Amniotic epithelial cell (primary cell): ENCODE measurements around the gene ST6GALNAC2.

- RRBS, result no CpG with 5 or more reads among the region's 14 CpGs
Measured at GRCh38 chr17:76487549-76488019, 13.6 kb downstream of the RHBDF2 start.

DNA sequence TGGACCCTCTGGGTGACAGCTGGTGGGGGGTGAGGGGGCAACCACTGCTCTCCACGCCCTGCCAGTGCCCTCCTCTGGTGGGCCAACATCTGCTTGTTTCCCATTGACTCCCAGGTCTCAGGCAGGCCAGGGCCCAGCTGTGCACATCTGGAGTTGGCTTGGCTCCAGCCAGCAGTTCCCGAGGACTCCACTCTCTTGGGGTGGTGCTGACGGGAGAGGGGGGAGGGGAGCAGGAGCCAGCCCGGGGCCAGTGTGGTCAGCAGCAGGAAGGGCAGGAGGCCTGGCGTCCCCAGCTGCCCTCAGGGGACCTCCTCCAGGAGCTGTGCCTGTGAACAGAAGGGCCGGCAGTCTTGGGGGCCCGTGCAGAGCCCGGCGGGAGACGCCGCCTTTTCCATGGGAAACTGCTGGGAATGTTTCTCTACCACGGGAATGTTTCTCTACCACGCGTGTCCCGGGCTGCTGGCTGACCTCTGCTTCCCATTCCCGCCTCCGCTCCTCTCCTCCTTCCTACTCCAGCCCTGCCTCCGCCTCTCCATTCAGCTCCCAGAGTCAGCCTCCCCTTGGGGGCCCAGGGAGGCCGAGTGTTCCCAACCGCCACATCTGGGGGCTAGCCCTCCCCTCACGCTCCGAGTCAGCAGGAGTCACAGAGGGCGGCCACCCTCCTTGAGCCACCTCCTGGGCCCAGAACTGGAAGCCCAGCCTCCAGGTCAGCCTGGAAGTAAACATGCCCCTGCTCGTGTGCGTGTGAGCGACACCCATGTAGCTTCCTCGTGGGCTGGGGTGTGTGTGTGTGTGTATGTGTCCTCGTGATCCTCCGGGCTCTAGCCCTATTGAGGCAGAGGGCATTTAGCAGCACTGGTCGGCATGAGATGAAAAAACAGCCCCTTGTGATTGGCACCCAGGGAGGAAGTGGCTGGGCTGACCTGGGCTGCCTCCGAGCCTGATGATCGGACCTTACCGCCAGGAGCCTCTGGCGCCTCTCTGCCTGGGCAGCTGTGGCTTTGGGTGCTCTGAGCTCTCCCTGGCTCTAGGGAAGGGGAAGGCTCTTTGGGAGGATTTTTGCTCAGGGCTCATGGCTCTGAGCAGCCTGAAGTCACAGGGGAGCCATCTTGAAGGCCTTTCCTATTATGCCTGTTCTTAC lies 7.4 kb downstream of the CYGB start:
- RRBS, result 3% methylated on average over 8 of the region's 34 CpGs

DNA sequence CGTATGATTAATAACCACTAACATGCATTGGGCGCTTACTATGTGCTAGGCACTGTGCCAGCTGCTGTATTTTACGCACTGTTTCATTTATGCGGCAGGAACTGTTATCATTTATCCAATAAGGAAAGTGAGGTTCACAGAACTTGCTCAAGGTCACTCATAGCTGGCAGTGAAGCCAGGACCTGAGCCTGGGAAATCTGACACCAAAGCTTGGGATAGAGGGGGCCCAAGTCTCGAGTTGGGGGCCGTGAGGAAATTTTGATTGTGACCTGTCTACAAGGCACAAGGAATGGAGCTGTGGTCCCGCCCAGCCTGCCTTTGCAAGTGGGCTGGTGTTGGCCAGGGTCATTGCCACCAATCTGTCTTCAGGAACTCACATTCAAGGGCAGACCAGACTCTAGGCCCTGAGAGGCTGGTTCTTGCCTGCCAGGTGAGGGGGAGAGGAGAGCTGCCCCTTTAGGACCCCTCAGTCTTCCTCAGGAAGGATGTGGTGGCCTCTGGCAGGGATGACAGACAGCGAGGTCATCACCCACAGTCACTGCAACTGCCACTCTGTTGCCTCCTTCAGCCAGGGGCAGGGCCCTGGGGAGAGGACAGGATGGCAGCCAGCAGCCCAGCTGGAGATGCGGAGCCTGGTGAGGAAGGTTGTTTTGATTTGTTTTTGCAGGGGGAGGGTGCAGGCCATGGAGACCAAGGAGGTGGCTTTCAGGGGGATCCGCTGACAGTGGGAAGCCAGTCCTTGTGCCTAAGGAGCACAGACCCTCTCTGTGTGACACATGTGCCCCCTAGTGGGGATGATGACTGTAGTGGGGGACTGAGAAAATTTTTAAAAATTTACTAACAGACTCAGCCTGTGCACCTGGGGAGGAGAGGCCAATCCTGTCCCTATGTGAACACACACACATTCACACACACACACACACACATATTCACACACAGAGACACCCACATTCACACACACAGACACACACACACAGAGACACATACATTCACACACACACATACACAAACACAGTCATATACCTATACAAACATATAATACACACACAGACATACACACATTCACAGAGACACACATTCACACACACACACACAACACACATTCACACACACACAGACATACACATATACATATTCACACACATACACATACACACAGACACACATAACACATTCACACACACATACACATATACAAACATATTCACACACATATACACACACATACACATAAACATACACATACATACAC lies 7.3 kb downstream of the PRCD start:
- RRBS, result no CpG with 5 or more reads among the region's 10 CpGs

DNA sequence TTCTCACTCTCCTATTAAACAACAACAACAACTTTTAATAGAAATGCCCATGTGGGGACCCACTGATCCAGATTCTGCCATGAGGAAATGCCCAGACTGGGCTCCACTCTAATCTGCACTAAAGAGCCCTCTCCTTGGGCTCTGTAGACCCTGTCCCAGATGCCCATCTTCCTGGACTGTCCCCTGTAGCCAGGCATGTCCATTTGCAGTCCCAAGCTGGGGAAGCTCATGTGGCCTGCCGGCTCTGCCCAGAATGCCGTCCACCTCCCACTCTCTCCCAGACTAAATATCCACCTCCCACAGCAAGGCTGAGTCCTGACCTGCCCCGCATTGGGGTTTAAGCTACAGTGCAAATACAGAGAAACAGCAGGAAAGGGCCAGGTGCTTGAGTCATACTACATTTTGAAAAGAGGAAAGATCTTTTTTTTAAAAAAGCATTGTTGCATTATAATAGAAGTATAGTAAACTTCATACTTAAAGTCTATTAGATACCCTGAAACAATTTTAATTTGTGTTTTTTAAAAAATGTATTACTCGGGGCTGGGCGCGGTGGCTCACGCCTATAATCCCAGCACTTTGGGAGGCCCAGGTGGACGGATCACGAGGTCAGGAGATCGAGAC lies 3.0 kb downstream of the ST6GALNAC2 start:
- RRBS, result no CpG with 5 or more reads among the region's 10 CpGs

GRCh38 chr17:76585614-76586482 lies at the start of gene ST6GALNAC2:
ST6GALNAC2 (minus strand) TSS chr17:76585860.
- RRBS, result 3% methylated on average over 57 of the region's 84 CpGs

DNA sequence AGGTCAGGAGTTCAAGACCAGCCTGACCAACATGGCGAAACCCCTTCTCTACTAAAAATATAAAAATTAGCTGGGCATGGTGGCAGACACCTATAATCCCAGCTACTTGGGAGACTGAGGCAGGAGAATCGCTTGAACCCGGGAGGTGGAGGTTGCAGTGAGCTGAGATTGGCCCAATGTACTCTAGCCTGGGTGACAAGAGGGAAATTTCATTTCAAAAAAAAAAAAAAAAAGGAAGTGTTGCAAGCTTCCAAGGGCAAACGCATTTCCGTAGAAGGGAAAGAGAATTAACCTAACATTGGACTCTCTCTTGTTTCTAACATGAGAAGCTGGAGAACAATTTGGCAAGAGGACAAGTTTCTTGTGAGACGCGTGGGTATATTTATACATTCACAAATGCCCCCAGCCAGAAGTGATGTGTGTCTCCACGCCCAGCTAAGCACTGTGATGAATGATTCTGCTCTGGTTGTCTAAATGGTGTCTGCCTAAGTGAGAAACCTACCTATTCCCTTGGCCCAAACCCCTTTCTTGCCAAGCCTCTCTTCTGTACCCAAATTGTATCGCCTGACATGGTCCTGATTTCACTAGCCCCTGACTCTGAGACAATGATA lies 14.0 kb upstream of the ST6GALNAC2 start:
- RRBS, result no CpG with 5 or more reads among the region's 9 CpGs

DNA sequence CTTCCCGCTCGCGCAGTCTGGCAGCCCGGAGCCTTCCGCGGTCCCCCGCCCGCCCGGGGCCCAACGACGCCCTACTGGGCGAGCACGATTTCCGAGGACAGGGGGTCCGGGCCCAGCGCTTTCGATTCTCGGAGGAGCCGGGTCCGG lies 228 bp downstream of the METTL23 start:
- RRBS, result 2% methylated on average over 7 of the region's 20 CpGs

DNA sequence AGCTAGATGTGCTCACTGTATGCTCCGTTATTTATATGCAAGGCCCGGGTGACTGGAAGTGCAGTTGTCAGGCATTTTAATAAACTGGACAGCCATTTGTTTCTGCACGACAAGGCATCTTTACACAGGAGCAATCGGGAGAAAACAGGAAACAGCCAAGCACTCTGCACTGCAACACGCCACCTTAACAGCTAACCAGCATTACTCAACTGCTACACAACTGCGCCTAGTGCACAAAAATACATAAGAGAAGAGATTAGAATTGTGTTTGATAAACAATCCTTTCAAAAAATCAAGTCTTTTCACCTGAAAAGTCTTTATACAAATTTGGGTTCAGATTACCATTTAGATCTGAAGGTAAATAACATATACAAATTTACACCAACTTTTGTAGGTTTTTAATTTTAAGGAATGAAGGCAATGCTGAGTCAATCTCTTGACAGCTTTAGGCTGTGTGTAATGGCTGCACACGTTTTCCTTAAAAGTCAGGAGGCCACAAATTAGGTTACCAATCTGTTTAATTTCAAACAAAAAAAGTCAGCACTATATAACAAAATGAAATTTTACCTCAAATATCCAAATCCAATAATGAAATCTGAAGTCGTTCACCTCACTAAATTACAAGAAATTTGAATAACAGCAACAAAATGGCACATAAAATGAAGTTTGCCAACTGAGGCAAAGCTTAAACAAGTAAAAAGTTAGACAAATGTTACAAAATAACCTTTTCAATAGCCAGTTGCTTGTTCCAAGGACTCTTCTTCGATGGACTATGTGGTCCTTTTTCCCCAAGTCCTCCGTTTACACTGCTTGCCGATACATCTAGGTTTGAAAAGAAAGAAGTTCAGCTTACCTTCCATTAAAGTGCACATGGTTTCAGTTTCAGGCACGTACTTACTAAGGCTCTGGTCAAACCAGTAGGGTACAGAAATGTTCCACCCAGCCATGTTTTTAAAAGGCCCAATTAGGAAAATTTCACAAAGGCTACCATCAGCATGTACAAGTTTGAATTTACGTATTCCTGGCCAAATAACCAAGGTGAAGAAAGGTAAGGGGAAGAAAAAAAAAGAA lies 2.5 kb downstream of the SRSF2 start:
- RRBS, result no CpG with 5 or more reads among the region's 13 CpGs

- RRBS, result no CpG with 5 or more reads among the region's 2 CpGs
Measured at GRCh38 chr17:76735408-76735844, 1.7 kb downstream of the SRSF2 start.

- RRBS, result no CpG with 5 or more reads among the region's 17 CpGs
Measured at GRCh38 chr17:76752869-76754127, 15.4 kb downstream of the MFSD11 start.

GRCh38 chr17:76773447-76773716 lies 35.5 kb downstream of the MFSD11 start:
- RRBS, result no CpG with 5 or more reads among the region's 6 CpGs

- RRBS, result no CpG with 5 or more reads among the region's 8 CpGs
Measured at GRCh38 chr17:77139791-77140195, 976 bp upstream of the SEC14L1 start.

DNA sequence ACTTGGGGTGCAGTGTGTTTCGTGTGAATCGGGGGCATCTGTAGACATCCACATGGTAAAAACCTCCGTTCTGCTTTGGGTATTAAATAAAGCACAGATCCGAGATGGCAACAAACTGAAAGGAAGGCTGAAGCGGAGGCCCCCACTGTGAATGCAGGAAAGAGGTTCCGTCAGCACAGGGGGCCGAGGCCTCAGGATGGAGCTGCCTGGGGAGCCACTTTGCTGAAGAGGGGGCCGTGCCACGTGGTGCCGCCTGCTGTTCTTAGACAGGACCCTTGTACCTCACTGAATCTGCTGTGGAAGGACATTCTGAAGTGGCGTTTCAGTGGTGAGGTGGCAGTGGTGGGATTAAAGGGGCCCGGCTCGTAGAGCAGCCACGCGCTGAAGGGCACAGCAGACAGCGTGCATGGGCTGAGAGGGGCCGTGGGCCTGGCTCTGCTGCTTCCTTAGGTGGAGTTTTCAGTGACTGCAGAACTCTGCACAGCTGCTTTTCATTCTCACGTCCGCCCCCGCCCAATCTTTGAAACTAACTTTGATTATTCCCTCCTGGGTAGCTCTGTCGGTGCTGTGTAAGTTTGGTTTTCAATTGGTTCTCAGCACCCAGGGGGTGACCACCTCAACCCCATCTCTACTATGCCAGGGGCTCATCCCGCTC lies 70.2 kb downstream of the SEC14L1 start:
- RRBS, result no CpG with 5 or more reads among the region's 22 CpGs

- RRBS, result 2% methylated on average over 36 of the region's 70 CpGs
Measured at GRCh38 chr17:77246836-77247569, 34.3 kb upstream of the SEPTIN9 start.

DNA sequence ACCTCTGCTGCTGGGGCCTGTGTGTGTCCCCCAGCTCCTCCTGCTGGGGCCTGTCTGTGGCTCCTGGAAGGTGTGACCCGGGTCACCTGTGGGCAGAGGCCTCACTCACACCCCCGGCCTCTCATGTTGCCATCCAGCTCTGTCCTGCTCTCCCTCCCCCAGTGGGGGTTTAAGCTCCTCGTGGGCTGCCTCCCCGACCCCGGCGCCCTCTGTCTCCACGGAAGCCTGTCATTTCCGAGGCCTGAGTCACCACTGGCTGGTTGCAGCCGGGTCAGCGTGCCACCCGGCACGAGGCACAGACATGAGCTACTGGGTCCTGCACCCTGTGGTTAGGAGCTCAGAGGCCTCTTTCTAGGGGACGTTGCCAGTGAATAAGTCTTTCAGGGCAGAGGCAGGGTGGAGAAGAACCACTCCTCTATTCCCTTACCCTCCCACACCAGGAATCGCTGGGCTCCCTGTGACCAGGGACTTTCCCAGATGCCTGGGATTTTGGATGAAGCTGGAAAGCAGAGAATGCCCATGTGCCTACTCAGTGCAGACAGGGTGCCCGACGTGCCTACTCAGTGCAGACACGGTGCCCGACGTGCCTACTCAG lies 25.9 kb upstream of the SEPTIN9 start:
- RRBS, result 2% methylated on average over 9 of the region's 19 CpGs

DNA sequence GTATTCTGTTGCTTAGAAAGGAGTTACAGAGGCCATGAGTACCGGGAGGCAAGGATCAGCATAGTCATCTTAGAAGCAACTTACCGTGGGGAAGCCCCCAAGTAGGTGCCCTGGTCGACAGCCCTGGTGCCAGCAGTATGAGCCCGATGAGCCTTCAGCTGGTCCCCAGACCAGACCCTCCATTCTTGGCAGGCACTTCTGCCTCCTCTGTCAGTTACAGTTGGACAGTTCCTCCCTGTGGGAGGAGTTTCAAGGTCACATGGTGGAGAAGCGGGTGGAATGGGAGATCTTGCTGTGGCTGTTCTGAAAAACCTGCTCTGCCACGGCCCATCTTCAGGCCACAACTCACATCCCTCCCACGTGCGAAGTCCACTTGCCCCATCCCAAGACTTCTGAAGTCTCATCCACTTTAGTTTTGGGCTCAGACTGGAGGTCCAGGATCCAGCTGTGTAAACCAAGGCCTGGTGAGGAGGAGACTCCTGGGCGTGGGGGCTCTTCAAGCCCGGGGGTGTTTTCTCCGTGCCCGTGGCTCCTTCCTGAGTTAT lies 7.1 kb upstream of the SEPTIN9 start:
- RRBS, result no CpG with 5 or more reads among the region's 12 CpGs

- RRBS, result no CpG with 5 or more reads among the region's 20 CpGs
Measured at GRCh38 chr17:77331444-77331926, 50.2 kb downstream of the SEPTIN9 start.

GRCh38 chr17:77342303-77342815 lies 61.1 kb downstream of the SEPTIN9 start:
- RRBS, result no CpG with 5 or more reads among the region's 7 CpGs

DNA sequence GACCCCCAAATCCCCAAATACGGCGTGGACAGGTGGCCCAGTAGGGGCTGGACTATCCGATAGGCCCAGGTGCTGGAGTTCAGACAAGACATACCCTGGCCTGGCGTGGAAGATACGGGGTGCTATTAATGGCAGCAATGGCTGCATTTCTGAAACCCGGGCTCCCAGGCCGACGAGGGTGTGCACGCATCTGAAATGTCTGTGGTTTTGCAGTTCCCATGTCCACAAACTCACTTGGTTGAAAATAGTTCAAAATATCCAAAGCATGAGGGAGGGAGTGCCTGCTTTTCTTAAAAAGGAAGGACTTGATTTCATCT lies 90.2 kb downstream of the SEPTIN9 start:
- RRBS, result no CpG with 5 or more reads among the region's 9 CpGs

GRCh38 chr17:77372355-77372730 lies 91.0 kb downstream of the SEPTIN9 start:
- RRBS, result 4% methylated on average over 3 of the region's 13 CpGs